Aorta (tissue), 1 donor: ENCODE measurements around the gene IL20RA.

GRCh38 chr6:136760876-136761304 lies 31.4 kb downstream of the MAP3K5 start:
- PRO-cap, result no peak

DNA sequence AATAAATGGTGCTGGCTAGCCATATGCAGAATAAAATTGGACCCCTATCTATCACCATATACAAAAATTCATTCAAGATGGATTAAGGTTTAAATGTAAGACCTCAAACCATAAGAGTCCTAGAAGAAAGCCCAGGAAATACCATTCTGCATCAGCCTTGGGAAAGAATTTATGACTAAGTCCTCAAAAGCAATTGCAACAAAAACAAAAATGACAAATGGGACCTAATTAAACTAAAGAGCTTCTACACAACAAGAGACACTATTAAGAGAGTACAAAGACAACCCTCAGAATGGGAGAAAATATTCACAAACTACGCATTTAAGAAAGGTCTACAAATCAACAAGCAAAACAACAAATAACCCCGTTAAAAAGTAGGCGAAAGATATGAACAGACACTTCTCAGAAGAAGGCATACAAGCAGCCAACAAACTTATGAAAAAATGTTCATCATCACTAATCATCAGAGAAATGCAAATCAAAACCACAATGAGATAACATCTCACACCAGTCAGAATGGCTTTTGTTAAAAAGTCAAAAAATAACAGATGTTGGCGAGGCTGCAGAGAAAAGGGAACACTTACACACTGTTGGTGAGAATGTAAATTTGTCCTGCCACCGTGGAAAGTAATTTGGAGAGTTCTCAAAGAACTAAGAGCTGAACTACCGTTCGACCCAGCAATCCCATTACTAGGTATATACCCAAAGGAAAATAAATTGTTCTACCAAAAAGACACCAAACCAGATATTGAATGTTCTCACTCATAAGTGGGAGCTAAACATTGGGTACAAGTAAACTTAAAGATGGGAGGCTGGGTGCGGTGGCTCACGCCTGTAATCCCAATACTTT lies 3.8 kb downstream of the MAP3K5 start:
- PRO-cap, result no peak

GRCh38 chr6:136920737-136921381 lies 1.2 kb upstream of the SLC35D3 start:
- PRO-cap, result no peak

- PRO-cap, result no peak
These were observed 543 bp upstream of the SLC35D3 start for GRCh38 chr6:136921382-136922133.

DNA sequence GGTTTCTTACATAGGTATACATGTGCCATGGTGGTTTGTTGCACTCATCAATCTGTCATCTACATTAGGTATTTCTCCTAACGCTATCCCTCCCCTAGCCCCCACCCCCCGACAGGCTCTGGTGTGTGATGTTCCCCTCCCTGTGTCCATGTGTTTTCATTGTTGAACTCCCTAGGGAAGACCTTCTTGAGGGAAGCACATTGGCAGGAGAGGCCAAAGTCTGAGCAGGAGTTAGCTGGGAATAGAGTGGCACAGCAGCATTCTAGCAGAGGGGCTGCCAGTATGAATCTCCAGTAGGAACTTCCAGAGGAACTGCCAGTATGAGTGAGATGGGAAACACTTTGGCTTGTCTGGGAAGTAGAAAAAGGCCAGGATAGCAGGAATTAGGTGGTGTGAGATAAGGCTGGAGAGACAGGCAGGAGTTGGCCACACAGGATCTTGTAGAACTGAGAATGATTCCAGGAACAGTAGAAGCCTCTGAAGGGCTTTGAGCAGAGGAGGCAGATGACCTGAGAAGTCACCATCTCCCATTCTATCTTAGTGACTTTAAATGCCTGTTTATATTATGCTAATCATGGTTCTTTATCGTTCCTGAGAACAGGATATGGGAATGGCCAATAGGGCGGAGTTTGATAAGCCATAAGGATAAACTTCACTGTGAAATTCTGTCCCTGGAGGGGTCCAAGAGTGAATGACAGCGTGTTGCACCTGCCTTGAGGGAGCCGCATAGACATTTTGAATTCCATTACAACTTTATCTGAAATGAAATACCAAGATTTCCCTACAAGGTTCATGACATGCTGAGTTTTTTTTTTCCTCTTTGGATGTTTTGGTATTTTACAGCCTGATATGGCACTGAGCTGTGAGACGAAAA lies 2.7 kb downstream of the IL20RA start:
- PRO-cap, result no peak

GRCh38 chr6:137044829-137045460 lies at the start of gene IL20RA:
TSS of gene IL20RA (minus strand) at chr6:137044965.
- PRO-cap, result no peak

DNA sequence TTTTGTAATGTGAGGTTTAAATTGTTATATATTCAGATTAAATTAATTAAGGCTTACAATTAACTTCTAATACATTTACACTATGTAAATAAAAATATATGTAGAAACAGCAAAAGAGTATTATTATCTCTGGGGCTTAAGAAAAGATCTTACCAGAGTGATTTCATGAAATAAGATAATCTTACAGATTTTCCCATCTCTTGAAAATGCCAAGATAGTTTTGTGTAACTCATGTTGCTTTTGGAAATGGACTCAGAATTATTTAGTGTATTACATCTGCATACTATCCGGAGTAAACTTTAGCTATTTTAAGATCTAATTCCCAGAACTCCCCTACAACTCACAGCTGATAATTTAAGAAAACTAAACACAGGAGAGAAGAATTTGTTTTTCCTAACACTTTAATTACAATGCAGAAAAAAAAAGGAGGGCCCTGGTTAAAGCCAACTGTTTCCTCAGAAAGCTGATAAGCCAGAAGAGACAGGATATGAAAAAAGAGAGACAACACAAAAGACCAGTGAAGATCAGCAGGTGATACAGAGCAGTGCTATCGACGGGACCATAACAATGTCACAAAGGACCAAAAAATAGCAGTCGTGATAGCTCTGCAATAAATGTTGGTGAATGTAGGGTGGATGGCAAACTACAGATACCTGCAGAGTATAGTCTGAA lies 6.0 kb downstream of the IFNGR1 start:
- PRO-cap, result no peak

- PRO-cap, result no peak
These were observed 90.1 kb upstream of the IFNGR1 start for GRCh38 chr6:137309293-137309587.

DNA sequence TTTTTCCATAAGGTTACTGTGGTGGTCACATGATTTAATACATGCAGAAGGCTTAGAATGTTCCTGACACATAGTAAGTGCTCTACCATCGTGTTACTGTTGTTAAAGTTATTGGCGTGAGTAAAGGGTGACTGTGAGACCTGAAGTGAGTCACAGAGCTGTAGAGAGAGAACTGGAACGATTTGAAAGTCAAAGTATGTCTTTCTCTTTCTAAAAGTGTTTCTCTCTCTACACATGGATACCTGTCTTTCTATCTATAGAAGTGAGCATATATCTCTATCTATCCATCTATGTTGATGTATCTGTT lies 153.9 kb upstream of the OLIG3 start:
- PRO-cap, result no peak

DNA sequence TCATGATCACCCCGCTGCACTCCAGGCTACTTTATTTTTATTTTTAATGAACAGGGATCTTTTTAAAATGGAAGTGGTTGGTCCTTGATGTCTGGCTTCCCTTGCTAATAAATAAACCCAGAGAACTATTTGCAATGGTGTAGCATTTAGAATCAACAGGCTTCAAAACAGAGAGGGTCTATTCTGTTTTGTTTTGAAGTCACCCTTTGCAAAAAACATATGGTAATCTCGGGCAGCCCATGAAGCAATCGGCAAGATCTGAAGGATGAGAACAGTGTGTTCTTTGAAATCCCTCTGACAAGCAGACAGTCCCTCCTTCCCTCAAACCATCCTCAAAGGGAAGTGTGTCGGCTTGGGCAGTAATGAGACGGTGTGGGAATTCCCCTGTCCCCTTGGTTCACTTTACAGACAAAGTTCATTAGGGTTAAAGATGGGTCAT lies 159.6 kb upstream of the TNFAIP3 start:
- PRO-cap, result no peak

DNA sequence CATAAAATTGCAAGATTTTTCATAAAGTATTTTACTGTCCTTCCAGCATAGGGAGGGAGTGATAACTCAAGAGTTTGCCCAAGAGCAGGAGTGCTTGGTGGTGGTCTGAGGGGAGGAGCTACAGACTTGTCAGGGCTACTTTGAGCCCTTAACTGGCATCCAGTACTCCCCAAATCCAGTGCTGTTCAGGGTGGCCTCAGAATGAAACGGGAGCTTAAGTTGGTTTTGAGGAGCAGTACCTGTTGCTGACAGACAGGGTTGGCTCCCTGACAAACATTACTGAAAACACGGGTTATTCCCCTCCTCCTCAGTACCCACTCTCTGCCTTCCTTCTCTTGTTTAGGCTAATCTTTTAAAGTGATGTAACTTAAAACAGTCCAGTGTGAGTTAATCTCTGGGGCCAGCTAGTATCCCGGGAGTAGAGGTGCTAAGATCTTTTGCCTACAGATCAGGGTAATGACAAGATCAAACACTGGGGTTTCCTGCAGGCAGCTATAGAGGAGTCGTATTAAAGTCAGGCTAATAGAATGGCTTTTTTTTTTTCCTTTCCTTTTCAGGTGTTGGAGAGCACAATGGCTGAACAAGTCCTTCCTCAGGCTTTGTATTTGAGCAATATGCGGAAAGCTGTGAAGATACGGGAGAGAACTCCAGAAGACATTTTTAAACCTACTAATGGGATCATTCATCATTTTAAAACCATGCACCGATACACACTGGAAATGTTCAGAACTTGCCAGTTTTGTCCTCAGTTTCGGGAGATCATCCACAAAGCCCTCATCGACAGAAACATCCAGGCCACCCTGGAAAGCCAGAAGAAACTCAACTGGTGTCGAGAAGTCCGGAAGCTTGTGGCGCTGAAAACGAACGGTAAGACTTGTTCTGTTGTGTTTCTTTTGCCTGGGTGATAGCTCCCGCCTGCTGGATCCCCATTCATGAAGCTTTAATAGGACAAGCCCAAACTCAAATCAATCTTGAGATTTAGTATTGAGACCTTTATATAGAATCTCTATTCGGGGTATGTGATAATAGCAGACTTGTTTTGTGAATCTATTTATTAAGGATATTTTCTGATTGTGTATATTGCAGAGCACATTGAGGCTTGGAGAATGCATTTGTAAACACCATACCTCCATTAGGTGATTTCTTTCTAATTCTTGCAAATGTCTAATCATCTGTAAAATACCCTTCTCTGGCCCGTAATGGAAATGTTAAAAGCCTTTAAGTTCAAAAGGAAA lies 4.0 kb downstream of the TNFAIP3 start:
- PRO-cap, result no peak

DNA sequence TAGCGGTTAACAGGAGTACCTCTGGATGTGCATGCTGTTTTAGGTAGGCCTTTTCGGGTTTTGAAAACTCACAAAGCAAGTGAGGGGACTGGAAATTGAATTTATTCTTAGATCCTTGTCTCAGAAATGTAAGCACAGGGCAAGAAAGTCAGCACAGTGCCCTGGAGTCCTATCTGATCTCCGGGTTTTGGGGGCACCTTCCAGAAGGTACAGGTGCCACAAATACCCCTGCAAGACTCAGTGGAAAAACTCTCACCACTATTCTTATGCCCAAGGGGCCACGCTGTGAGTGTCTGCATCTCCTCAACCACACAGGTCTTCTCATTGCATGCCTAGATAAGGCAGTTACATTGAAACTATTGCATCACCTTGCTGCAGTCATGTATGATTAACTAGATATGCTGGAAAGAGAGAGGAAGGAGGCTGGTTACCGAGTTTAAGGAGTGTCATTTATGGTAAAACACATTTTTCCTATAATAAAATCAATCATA lies 37.3 kb downstream of the TNFAIP3 start:
- PRO-cap, result no peak

GRCh38 chr6:137975631-137976211 lies 108.7 kb downstream of the TNFAIP3 start:
- PRO-cap, result no peak

DNA sequence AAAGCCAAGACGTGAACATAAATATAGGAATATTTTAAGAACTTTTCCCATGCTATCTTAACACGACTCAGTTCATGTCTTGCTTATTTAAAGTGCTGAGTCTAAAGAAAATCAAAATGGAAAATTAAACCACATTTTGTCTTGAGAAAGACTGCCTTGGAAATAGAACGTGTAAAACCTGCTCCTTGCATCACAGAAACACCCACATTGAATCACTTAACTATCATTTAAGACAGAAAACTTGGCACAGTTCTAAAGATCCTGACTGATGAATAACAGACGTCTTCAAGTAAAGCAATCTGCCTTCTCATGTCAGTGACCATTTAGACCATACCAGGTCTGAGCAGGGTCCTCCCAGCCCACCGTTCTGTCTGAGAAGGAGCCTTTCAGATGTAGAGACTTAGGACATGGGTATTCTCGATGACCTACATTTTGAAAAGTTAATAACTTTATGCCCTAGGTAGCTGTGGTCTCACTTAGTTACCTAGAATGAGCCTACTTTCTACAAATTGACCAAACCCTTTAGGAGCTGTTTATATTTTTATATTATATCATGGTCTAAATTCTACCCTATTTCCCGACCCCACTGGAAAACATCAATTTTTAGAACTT lies 7.3 kb downstream of the PERP start:
- PRO-cap, result no peak

- PRO-cap, result no peak
These were observed 1.1 kb downstream of the ARFGEF3 start for GRCh38 chr6:138162817-138163290.

DNA sequence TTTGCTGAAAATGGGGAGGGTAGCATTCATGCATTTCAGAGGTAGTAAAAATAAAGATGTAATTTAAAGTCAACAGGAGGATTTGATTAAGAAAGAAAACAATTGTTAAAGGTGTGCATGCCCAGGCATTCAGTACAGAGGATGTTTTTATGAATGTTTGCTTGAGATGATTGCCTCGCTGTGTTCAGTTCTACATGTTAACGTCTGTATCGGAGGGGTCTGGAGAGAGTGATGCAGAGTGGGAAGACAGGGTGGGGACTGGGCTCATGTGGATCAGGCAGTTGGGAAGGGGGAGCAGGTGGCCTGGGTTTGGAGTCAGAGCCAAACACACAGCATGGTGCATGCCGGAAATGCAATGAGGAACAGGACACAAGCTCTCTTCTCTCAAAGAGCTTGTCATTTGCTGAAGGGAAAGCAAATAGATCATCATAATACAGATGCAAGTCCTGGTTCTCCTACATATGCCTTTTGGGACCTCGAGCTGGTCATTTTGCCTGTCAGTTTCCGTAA lies 21.6 kb downstream of the ARFGEF3 start:
- PRO-cap, result no peak

DNA sequence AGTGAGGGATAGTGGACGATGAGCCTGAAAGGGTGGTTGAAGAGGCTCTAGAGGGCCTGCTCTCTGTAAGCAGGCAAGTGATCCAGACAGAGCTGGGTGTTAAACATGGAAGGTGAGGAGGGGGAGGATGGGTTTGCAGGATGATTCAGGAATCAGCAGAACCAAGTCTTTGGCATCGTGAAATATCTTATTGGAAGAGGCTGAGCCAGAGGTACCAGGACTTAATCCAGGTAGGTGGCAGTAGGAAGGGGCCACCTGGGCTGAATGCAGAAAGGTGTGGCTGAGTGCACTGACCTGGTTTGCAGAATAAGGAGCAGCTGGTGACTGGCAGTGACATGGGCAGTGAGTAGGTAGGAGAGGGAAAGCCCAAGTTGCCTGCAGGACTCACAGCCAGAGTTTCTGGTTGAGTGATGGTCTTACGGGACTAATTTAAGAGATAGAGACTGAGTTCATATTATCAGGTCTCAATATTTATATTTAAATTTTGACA lies 1.0 kb upstream of the PBOV1 start:
- PRO-cap, result no peak

DNA sequence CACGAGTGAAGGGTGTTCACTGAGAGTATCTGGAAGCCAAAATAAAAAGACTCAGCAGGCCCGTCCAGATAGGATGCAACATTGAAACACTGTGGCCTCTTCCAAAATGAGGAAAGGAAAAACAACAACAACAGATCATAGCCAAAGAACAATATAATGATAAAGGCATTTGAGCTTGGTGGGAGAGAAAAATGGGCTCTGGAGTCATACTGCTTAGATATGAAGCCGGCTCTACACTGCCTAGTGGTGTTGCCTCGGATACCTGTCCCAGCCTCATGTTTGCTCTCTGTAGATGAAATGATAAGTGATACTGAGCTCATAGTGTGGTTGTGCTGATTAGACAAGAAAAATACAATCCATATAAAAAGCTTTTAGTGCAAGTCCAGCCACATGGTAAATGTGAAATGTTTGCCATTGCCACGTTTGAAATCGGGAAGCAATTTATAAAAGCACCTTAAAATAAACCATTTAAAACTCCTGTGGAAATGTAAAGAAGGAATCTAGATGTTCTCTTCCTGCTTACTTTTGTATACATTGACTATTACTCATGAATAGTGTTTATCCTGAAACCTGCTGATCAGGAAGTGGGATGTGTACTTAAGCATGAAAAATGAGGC lies 13.0 kb upstream of the PBOV1 start:
- PRO-cap, result no peak

DNA sequence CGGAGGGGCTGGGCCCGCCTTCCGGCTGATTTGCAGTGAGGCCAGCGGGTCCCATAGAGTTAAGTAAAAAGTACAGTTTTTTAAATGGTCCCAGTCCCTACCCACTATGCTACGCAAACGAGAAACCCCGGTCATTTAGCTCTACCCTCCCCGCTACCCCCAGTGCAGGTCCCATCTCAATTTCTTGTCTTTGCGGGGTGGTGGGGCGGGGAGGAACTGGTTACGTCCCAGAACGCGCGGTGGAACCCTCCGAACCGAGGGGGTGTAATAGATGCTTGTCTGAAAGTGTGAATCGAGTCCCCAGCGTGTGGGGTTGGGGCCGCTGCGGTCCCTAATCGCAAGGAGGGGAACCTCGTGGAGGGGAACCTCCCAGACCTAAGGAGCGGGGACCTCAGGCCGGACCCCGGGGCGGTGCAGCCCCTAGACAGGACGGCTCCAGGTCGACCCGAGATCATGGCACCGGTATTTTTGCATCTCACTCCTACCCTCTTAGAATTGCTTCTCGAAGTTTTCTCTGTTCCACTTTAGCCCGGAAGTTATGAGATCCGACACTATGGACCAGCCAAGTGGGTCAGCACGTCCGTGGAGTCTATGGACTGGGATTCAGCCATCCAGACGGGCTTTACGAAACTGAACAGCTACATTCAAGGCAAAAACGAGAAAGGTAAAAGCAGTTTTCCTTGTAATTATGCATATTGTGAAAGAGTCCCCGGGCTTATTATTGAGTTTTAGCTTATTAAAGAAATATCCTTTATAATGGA lies 774 bp downstream of the HEBP2 start:
- PRO-cap, result unidirectional peak, minus-strand start at position 218 of the sequence

DNA sequence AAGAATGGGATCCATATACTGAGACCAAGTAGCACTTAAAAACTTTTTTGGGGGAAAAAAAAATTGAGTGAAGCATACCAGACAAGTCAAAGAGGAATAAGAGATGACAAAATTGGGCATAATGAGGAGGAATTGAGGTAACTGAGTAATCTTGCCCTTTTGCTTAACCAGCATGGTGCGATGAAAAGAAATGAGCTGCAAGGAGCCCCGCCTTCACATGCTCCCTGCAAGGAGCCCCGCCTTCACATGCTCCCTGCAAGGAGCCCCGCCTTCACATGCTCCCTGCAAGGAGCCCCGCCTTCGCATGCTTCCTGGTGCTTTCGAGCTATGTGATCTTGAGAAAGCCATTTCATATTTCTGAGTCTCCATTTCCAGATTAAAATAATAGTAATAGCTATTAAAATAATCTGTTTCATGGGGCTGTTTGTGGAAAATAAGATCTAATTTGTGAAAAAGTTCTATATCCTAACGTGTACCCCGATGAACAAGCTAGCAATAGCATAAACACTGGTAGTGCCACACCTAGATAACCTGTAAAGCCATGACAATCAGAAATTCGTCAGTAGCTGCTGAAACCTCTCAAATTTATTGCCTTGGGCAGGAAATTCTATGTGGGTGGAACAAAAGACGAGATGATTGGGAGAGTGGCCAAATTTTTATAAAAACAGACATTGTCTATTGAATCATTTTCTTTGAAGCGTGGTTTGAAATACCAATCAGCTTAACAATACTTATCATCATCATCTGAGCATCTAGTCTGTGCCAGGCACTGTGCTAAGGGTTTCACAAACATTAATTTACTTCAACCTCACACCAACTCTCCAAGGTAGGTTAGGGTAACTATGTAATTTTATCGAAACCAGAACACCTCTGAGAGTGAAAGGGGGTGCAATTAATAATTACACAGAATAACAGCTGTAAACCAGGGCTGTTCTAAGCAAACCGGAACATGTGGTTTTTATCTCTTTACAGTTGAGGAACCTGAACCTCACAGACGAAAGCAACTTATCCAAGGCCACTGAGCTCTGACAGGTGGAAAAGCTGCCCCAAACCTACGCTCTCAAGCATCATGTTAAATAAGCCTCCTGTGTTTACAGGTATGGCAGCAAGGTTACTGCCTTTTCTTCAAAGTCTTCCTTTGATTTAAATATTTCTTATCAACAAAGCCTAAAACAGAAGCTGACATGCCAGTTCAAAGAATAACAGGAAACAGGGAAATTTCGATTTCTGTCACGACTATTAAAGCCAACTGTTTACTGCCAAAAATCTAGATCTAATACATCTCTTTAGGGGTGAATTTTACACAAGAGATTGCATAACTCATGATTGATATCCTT lies 43.6 kb downstream of the NHSL1 start:
- PRO-cap, result no peak